HEK293 (cell line): ENCODE measurements around a stretch of chr2.

DNA sequence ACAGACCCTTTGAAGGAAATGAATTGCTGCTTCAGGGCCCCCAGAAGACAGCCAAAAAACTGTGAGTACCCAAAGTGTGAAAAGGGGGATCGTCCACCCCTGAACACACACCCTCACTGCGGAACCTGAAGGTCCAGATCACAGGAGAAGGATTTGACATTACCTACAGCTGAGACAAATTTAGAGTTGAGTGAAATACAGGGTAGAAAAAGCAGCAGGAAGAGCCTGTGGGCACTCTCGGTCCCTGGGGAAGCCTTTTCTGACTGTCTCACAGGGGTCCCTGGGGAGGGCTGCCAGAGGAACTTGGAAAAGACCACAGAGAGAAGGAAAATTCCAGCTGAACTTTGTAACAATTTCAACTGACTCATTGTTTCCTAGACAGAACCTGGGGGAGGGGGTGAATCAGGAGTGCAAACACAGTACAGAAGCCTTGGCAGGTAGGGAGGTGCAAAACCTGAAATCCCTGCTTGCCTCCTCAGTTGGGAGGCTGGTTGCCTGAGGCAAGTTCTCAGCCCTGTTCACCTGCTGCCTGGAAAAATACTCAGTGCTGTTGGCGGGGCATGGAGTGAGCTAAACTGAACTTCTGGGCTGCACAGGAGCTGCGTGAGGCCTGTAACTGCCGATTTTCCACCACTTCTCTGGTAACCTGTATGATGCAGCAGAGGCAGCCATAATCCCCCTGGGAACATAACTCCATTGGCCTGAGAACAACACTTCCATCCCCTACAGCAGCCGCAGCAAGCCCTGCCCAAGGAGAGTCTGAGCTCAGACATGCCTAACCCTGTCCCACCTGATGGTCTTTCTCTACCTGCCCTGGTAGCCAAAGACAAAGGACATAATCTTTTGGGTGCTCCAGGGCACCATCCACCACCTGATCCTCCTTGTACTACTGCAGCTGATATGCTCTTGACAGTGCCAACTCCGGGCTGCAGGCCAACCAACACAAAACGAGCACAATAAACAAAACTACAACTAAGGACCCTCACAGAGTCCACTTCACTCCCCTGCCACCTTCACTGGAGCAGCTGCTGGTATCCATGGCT, 106.6 kb downstream of the GRB14 start:
- PRO-cap: no peak
- RRBS, 2 experiments: no CpG with 5 or more reads among the region's 9 CpGs

GRCh38 chr2:164564160-164564474, 57.2 kb downstream of the GRB14 start:
- PRO-cap: no peak
- RRBS, 2 experiments: no CpG with 5 or more reads among the region's 2 CpGs

- PRO-cap: no peak
- RRBS, 2 experiments: no CpG with 5 or more reads among the region's 3 CpGs
These were observed 91.4 kb downstream of the COBLL1 start for GRCh38 chr2:164749775-164750984.

DNA sequence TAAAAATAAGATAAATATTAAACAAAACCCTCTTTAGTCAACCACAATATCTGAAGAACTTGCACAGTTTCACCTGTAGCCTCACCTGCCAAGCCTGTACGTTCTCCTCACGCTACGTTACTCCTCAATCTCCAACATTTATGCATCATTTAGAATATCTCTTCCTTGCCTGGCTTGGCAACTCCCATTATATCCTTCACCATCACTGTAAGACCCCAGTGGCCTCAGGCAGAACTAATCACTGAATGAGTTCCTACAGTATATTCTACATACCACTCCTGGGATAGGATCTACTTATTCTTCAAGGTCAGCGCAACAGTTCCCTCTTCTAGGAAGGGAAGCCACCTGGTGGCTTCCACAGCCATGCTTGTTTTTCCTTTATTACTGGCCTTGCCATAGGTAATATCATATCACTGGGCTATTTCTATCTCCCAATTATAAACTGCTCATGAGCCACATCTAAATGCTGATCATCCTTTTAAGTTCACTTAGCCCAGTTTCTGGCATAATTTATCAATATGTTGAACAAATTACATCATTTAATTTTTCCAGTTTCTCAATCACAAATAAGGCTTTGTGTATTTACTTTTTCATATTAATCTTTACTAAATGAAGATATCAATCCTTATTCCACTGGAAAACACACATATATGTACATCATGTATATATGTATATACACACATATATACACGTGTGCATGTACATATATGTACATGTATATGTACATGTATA, 24.0 kb downstream of the COBLL1 start:
- PRO-cap: no peak
- RRBS, 2 experiments: no CpG with 5 or more reads among the region's 5 CpGs

DNA sequence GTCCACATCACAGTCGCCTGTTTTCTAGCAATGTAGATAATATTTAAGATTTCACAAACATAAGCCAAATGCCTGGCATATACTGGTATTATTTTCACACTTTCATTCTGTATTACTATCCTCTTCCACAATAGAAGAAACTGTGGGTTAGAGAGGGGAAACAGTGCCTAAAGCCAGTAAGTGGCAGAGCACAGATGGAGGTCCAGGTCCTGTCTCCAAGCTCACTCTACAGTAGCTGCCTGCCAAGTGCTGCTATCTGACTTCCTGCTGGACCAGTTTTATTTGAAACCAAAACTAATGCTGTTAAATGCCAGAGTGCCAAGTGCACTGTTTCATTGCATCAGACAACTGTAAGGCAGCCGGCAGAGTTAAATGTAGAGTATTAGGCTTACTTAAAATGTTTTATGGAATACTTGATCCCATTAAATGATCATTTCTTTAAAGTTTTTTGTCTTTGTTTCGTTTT, 15.2 kb downstream of the COBLL1 start:
- PRO-cap: no peak
- RRBS, 2 experiments: no CpG with 5 or more reads among the region's 3 CpGs

GRCh38 chr2:164839131-164839514, 2.5 kb downstream of the COBLL1 start:
- PRO-cap: no peak
- RRBS, 2 experiments: no CpG with 5 or more reads among the region's 3 CpGs

GRCh38 chr2:164991622-164992130, 36.4 kb upstream of the SLC38A11 start:
- PRO-cap: no peak

DNA sequence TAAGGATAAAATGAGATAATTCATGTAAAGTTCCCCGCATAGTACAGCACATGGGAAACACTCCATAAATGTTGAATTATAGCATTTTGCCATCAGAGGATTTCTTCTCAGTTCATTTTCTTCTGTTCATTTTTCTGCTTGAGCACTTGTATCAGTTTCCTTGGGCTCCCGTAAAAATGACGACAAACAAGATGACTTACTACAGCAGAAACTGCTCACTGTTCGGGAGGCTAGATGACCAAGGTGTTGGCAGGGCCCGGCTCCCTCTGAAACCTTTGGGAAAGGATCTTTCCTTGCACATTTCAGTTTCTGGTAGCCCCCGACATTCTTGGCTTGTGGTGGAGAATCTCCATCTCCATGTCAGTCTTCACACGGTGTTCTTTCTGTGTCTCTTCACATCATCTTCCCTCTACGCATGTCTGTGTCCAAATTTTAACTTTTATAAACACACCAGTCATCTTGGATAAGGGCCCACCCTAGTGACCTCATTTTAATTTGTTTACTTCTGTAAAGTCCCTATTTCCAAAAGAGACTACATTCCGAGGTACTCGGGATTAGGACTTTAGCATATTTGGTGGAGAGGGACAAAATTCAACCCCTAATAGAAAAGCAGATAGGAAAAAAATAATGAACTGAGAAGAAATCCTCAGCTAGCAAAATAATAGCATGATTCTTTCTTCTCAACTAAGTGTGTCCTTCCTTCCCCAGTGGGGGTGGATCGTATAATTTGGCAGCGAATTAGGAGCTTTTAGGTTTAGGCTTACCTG, 138.4 kb downstream of the GALNT3 start:
- PRO-cap: no peak
- RRBS, 2 experiments: no CpG with 5 or more reads among the region's 12 CpGs

DNA sequence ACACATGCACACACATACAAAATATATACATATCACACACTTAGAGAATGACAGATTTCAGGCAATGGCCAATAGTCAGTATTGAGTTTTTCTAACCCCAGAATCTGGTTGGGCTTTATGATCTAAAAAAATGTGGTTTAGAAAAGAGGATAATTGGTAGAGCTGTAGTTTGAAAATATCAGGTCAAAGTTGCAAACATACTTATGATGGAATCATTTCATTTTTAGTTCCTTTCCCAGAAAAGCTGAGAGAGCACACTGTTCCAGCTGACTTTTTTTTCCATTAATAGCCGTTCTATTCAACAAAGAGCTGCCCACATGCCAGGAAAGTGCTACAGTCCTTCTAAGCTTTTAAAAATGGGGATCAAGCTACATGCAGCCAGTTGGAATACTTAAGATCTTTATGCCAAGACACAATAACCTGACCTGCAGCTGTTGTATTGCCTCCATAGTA, 111.6 kb downstream of the GALNT3 start:
- PRO-cap: no peak
- RRBS, 2 experiments: no CpG with 5 or more reads among the region's 1 CpG

- PRO-cap: no peak
- RRBS, 2 experiments: no CpG with 5 or more reads among the region's 3 CpGs
These were observed 1.0 kb upstream of the GALNT3 start for GRCh38 chr2:165795018-165795535.

- PRO-cap: no peak
- RRBS, 2 experiments: no CpG with 5 or more reads among the region's 2 CpGs
These were observed 21.2 kb upstream of the SCN1A start for GRCh38 chr2:166149057-166149395.

DNA sequence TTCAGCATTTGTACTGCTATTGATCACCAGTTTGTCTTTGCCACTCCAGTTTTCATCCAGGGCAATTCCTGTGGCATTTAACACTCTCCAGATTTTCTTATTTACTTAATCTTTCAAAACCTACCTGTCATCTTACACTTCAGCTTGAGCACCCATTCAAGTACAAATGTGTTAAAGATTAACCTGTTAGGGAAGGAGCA, 101.8 kb upstream of the SCN1A start:
- PRO-cap: no peak

GRCh38 chr2:167191186-167191564, 101.6 kb upstream of the B3GALT1 start:
- PRO-cap: no peak
- RRBS, 2 experiments: no CpG with 5 or more reads among the region's 2 CpGs

DNA sequence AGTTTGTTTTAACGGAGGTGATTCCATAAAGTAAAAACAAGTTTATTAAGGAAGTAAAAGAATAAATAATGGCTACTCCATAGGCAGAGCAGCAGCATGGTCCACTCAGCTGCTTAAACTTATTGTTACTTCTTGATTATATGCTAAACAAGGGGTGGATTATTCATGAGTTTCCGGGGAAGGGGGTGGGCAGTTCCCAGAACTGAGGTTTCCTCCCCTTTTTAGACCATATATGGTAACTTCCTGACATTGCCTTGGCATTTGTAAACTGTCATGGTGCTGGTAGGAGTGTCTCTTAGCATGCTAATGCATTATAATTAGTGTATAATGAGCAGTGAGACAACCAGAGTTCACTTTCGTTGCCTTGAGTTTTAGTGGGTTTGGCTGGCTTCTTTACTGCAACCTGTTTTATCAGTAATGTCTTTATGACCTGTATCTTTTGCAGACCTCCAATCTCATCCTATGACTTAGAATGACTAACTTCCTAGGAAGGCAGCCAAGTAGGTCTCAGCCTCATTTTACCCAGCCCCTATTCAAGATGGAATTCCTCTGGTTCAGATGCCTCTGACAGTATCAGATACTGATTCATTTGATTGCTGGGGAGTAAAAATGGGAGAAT, 42.7 kb downstream of the B3GALT1 start:
- PRO-cap: no peak
- RRBS, 2 experiments: no CpG with 5 or more reads among the region's 3 CpGs

DNA sequence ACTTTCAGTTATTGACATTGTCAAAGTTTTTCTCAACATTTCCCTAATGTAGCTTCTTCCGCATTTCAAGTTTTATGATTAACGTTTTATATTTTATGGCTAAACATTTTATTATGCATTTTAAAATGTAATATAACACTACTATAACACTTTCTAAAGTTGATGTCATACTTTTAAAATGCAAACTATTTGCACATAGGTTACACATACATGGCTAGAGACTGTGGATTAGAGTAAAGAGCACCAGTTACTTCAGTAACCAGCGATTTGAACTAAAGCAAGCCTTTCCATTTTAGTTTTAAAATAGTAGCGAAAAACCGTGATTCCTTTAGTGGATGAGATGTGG, 91.0 kb downstream of the B3GALT1 start:
- PRO-cap: no peak
- RRBS, 2 experiments: no CpG with 5 or more reads among the region's 5 CpGs

GRCh38 chr2:167827413-167827756, 420.0 kb downstream of the STK39 start:
- PRO-cap: no peak
- RRBS, 2 experiments: no CpG with 5 or more reads among the region's 6 CpGs

DNA sequence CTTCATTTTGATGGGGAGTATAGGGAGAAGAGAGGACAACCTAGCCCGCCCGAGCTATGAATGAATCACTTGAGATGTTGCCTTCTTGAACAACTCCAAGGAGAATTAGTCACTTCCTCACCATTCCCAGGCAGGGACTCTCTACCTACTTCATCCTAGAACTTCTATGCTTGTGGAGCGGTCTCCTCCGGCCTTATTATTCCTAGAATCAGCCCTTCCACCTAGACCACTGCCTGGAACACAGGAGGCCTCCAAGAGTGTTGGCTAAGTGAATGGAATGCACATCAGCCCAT, 57.5 kb downstream of the STK39 start:
- PRO-cap: no peak
- RRBS, 2 experiments: no CpG with 5 or more reads among the region's 4 CpGs

DNA sequence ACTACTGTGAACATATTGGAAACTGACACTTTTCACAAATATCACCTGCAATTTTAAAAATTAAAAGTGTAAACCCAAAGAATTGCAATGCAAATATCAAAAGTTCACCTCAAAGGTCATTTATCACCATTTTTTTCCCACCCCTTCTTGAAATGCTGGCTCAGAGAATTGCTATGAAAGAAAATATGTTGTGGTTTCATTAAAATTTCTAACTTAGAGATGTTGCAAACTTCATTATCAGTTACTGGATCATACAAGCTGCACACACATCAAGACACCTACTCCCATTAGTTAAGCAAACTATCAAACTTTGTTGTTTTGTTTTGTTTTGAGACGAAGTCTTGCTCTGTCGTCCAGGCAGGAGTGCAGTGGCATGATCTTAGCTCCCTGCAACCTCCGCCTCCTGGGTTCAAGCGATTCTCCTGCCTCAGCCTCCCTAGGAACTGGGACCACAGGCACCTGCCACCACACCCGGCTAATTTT, 37.1 kb downstream of the STK39 start:
- PRO-cap: no peak
- RRBS, 2 experiments: no CpG with 5 or more reads among the region's 5 CpGs

DNA sequence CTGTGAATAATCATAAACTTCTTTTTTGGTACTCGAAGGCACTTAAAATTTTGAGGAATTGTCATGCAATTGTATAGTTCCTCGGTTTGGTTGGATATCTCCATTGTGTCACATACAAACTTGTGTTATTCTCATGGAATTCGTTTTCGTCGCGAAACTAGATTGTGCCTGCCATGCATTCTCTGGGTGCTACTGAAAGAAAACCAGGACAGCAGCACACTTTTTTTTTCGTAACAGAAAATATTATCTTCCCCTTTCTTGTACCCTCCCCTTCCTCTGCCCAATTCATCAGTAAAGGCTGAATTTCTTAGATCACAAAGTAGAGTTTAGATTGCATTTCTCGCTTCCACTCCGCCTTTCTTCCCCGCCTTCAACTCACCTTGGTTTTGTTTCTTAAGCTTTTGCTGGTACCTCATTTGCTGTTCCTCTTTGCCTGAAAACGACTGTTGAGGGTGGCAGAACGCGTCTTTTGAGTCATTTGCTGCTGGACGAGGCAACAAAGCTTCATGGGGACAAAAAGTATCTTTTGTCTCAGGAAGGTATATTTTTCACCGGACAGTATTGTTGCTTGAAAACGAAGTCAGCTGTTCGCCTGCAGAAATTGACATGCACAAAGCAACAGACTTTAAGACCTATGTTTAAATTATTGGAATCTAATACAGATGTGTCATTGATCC, 1.4 kb downstream of the CERS6 start:
- PRO-cap: no peak
- RRBS, 2 experiments: no CpG with 5 or more reads among the region's 17 CpGs

DNA sequence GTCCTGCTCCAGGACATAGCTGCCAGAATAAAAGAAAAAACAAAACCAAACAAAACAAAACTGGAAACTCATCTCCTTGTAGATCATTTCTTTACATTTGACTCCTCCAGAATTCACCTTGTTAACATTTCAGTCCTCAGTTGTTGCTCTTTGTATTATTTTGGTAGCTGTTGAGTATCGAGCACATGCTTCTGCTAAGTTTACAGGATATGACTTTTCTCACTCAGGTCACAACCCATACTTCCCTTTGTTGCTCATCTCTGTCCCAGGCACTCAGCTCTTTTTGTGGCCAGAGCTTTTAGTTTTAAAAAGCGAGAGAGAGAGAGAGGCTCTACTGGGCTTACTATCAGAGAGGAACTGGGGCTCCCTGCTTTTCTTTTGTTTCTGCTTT, 34.3 kb downstream of the CERS6 start:
- PRO-cap: no peak
- RRBS, 2 experiments: no CpG with 5 or more reads among the region's 2 CpGs